LHCN-M2 (cell line): Measurements from ENCODE around the gene GRAP.

DNA sequence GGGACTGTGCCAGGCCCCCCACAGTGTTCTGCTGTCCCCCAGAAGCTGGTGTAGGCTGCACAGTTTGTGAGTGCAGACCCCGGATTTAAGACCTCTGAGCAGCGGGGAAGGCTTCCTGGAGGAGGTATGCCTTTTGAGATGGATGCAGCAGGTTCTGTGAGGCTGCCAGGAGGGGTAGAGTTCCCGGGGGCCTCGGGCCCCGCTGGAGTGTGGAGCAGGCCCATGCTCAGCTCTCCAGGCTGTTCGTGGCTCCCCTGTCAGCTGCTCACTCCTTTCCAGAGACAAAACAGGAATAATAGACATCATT lies 238 bp upstream of the MYO15A start:
- RAMPAGE, long total RNA: no peak

- RAMPAGE, long total RNA: no peak
These were observed 8.9 kb downstream of the MYO15A start for GRCh38 chr17:18117451-18117912.

DNA sequence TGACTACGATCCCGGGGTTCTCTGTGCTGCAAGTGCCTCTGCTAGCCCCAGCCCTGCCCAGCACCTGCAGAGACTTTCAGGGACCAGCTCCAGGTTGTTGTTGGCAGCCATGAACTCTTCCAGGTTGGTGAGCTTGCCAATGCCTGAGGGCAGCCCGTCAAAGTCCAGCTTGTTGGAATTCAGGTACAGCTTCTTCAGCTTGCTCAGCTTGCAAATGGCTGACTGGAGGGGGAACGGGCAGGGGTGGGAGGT lies 5.4 kb downstream of the FLII start:
- RAMPAGE, long total RNA: no peak

GRCh38 chr17:18317385-18317755 lies 2.3 kb downstream of the SMCR8 start:
- RAMPAGE, long total RNA: no peak

GRCh38 chr17:18324562-18325296 lies 9.6 kb downstream of the SMCR8 start:
- RAMPAGE, long total RNA: no peak

DNA sequence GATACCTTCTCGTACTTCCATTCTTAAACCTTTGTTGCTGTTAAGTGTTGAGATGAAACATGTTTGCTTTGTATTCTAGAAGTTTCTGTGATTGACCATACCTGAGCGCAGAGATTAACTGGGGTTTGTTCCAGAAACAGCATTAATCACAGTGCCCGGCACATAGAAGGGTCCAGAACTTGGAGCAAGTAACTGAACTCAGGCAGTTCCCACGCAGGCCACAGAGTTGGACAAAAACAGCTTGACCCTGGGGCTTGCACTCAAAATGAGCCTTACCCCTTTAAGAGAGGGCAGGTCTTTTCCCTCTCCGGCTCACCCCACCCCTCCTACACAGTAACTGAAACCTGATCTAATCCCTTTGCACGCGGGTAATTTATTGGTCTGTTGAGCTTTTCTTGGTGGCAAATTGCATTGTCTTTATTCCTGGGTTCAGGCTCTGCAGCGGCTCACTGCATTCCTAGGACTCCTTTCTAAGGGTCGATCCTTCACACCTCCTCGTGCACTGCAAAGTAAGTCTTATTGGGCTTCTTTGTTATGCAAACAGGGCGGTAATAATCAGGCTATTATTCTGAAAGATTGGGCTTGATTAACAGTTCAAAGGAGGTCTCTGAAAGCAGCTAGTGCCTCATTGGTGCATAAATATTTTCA lies 74.8 kb downstream of the TBC1D28 start:
- RAMPAGE, long total RNA: no peak

GRCh38 chr17:18949516-18950182 lies 2.3 kb upstream of the SLC5A10 start:
- RAMPAGE, long total RNA: no peak

- RAMPAGE, long total RNA: no peak
These were observed at the start of gene GRAP for GRCh38 chr17:19046777-19047237. GRAP (minus strand) TSS chr17:19046957.

GRCh38 chr17:19111614-19112949 lies 15.3 kb upstream of the GRAPL start:
- RAMPAGE, long total RNA: no peak

DNA sequence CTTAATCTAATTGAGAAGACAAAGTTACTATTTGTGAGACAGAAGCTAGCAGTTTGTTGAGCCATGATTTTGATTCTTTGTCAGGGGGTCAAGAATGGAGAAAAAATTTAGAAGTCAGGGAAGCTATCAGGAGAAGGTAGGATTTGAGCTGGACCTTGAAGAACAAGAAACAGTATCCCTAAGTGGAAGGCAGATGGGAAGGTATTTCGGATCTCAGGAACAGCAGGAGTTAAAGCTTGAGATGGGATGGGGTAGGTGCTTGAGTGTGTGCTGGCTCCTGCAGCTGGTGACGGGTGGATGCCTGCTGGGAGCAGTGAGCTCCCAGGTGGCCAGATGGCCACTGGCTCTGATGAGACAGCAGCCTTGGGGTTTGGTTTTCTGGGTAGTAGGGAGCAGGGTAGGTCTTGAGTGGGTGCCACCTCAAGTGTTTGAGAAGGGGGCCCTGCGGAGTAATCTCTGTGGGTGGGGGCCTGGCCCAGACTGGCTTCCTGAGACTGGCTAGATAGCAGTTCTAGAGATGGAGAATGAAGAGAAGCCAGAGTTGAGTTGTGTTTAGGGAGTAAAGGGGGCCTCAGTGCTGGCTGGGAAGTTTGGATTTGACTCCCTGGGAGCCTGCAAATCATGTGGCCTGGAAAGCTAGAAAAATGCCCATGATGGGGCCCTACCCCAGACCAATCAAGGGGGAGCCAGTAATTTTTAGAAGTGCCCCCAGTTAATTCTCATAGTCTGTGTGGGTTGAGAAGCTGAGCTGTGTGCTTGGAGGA lies 10.3 kb downstream of the EPN2 start:
- RAMPAGE, long total RNA: no peak

GRCh38 chr17:19248079-19248478 lies 10.9 kb downstream of the EPN2 start:
- RAMPAGE, long total RNA: no peak

DNA sequence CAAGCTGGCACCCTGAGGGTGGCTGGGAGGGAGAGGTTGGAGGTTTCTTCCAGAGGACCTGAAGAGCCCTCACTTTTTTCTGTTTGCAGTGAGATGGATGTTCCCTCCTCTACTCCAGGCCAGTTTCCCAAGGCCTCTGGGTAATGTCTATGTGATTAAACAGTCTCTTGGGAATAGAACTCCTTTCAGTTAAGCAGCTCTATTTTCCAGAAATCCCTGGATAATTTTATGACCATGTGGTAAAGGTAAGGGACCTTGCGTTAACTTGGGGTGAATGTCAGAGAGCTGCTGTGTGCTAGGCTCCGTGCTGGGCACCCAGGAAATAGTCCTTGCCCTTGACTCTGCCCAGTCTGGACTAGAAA lies 12.1 kb downstream of the EPN2 start:
- RAMPAGE, long total RNA: no peak

- RAMPAGE, long total RNA: no peak
These were observed 34.4 kb downstream of the EPN2 start for GRCh38 chr17:19271602-19271942.

GRCh38 chr17:19369102-19369612 lies 6.6 kb upstream of the B9D1 start:
- RAMPAGE, long total RNA: no peak

DNA sequence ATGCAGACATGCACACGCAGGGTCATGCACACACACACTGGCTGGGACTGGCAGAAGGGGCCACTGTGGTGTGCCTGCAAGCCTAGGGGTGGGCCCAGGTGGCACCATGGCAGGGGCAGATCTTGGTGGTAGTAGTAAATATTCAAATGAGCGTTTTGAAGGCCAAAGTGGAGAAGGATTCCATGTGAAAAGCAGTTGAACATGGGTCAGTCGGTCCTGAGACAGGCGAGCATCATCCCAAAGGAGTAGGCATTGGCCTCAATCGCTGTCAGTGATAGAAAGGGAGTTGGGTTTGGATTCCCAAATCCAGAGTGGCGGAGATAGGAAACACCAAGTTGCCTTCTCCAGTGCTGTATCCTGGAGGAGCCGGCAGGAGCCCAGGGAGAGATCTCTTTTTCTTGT lies 41.2 kb downstream of the RNF112 start:
- RAMPAGE, long total RNA: no peak

GRCh38 chr17:19644410-19644950 lies 4.1 kb upstream of the ALDH3A2 start:
- RAMPAGE, long total RNA: no peak

DNA sequence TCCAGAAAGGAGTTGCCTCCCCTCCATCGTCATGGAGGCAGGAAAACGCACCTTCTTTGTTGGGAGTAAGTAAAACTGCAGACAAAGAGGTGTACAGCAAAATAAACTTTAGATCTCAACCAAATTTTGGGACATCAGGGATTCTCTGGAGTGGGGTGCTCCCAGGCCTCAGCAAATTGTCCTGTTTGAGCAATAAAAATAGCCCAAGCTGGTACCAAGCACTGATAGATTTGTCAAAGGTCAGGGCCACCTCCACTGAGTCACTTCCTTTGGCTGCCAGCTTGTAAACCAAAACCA lies 1.6 kb upstream of the ALDH3A2 start:
- RAMPAGE, long total RNA: no peak

- RAMPAGE, long total RNA: no peak
These were observed 8.3 kb upstream of the SLC47A2 start for GRCh38 chr17:19724454-19725333.

DNA sequence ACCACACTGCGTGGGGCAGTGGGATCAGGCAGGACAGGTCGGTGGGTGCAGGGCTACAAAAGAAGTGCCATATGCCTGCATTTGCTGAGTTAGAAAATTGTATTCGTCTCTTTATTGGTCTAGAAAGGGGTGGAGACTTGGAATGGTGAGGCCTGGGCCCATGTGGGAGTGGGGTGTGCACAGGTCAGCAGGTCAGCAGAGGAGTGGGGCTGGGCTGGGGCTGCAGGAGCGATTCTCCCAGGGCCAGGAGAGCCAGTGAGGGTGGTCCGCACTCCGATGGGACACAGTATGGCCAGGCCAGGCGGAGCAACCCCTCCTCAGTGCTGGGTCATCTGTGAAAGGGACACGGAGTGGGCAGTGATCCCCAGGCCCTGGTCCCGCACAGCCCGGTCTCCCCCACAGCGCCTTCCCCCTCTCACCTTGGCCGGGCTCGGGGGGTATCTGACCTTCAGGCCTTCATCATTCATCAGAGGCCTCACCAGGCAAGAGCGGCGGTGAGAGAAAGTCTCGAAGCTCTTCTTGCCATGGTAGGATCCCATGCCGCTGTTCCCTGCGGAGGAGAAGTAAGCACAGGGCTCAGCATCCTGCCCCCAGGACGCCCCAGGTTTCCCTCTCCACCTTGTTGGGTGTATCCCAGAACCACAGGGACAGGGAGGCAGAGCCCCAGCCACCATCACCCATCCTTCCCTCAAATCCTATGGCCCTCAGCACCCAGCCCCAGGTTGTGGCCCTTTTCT lies 10.0 kb downstream of the ALDH3A1 start:
- RAMPAGE, long total RNA: no peak

DNA sequence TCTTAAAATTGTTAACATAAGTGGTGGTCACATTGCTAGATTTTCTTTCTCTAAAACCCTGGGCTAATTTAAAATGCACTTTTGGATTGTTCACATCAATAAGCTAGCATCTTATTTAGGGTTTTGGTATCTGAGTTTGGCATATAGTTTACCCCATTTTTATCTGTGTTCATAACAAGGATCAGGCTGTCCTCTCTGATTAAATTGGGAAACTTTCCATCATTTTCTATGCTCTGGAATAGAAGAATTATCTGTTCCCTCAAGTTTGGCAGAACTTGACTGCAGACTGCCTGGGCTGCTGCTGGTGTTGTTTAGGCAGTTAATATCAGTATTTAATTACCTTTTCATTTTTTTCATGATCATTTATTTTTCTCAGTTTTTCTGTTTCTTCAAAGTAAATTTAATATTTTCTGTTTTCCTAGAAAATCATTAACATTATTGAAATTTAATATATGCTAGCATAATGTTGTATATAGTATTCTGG lies 1.8 kb downstream of the SPECC1 start:
- RAMPAGE, long total RNA: no peak